Omental fat pad (tissue), 4 donors: ENCODE data around the gene CRYGD.

- PRO-cap: no peak
- RAMPAGE, long total RNA, 4 experiments: no peak in any of the 4 experiments
These were observed 14.8 kb downstream of the FZD5 start for GRCh38 chr2:207754726-207755482.

DNA sequence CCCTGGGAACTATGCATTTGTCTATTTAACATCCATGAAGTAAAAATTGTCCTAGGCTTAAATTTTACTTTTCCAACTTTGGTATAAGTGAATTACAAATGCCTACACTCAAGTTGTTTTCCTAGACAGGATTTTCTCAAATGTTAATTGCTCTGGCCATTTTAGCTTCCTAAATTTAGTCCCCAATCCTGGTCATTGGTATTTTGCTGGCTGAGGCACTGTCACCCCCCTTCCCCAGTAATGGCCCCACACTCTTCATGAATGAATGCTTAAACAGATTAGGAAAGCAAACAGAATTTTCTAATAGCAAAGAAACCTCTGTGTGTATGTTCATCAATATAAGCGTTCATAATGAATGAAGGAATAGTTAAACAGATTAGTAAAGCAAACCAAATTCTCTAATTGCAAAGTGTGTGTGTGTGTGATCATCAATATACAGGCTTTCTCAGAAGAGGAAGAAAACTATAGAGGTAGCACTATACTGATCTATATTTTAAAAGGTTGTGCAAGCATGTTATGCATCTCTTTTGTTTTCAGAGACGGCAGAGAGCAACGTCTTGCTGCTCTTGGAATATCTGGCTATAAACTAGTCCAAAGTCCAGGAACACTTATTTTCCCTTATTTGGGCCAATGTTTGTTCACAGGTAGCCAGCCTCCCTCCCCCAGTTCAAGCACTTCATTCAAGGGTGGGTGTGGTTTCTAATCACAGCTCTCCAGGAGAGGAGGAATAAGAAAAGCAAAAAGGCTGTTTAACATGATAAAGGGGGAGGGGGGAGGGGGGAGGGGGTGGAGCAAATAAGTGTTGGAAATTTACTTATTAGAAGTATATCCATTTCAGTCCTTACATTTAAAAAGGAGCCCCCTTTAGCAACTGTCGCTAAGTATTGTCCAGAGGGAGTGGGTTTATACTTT lies 4.3 kb downstream of the FZD5 start:
- PRO-cap: no peak
- RAMPAGE, long total RNA, 4 experiments: no peak in any of the 4 experiments

- PRO-cap: no peak
- RAMPAGE, long total RNA, 4 experiments: no peak in any of the 4 experiments
These were observed 2.8 kb upstream of the FZD5 start for GRCh38 chr2:207772403-207773008.

GRCh38 chr2:207802685-207803084 lies 33.0 kb upstream of the FZD5 start:
- PRO-cap: no peak
- RAMPAGE, long total RNA, 4 experiments: no peak in any of the 4 experiments

DNA sequence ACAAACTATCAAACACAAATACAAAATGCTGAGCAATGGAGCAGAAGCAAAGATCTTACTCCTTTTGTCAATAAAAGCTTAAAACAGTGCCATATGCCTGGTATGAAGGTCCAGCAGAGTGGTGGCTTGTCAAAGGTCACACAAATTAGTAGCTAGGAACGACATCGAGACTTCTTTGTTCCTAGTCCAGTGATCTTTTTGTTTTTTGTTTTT lies 76.1 kb upstream of the FZD5 start:
- PRO-cap: no peak
- RAMPAGE, long total RNA, 4 experiments: no peak in any of the 4 experiments

DNA sequence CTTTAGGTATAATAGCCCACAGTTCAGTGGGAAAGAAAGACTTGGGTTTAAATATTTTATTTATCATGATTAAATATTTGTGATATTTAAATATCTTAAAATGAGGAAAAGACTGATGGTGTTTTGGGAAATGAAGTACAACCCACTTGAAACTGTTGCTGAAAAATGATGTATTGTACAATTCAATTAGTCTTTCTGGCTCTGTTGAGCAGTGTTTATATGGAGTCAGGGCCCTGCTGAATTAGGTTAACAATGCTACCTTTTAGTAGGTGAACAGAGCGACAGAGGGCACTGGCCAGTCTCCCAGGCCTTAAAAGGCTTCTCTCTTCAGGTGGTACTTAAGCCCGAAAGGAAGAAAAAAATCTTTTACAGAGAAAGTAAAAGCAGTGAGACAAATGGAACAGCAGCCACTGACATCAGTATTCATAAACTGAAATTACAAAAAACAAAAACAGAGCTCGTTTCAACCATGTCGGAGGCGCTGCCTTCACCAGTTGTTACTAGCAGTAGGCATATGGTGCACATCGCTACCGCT lies 91.9 kb downstream of the PLEKHM3 start:
- PRO-cap: no peak
- RAMPAGE, long total RNA, 4 experiments: no peak in any of the 4 experiments

DNA sequence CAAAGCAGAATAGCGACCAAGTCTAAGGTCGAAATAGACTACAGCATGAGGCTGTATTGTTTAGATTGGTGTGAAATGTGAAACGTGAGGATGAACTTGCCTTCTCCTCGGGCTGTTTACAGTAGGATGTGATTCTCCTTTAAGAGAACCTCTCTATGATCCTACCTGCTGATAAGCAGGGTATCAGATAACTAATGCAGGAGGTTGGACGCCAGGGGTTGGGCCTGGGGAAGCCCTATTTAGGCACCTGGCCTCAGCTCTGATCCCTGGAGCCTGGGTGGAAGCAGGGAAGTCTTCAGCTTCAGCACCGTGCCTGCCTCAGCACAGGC lies 11.4 kb downstream of the CRYGD start:
- PRO-cap: no peak
- RAMPAGE, long total RNA, 4 experiments: no peak in any of the 4 experiments

DNA sequence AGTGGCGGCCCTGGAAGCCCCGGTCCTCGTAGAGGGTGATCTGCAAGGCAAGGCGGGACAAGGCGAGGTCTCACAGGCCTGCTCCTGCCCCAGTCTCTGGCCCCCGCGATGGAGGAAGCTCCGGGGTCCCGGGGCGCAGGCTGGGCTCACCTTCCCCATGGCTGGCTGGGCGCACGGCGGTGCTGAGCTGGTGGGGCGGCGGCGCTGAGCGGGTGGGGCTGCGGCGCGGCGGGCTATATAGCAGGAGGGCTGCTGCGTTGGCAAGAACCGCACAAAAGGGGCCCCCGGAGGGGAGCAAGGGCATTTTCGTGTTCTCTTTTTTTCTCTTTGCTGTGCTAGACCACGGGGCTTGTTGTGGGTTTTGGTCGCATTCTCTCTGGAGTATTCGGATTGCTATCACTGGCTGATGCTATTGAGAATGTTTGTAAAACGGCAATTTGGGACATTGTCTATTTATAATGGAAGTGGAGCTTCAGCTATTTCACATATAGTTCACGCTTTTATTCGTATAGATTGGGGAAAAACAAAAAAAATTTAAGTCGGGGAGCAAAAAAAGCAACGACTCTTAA lies at the start of gene CRYGD:
TSS of gene CRYGD (minus strand) at position 210 of the 569 bp plus-strand sequence.
- PRO-cap: no peak
- RAMPAGE, long total RNA, 4 experiments: no peak in any of the 4 experiments

- PRO-cap: no peak
- RAMPAGE, long total RNA, 4 experiments: no peak in any of the 4 experiments
These were observed 3.0 kb downstream of the C2orf80 start for GRCh38 chr2:208186964-208187163.

DNA sequence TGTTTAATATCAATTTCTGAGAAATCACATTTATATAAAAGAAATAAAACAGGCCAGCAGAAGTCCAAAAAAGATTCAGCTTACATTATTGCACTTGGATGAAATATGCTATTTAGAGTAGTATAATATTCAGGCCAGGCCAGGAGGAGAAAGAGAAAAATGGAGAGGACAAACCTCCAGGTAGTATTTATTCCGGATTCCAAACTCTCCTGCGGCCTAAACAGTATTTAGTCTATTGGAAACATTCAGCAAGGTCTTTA lies 18.7 kb downstream of the IDH1 start:
- PRO-cap: no peak
- RAMPAGE, long total RNA, 4 experiments: no peak in any of the 4 experiments

GRCh38 chr2:209301390-209301984 lies 122.4 kb upstream of the MAP2 start:
- PRO-cap: no peak
- RAMPAGE, long total RNA, 4 experiments: no peak in any of the 4 experiments

DNA sequence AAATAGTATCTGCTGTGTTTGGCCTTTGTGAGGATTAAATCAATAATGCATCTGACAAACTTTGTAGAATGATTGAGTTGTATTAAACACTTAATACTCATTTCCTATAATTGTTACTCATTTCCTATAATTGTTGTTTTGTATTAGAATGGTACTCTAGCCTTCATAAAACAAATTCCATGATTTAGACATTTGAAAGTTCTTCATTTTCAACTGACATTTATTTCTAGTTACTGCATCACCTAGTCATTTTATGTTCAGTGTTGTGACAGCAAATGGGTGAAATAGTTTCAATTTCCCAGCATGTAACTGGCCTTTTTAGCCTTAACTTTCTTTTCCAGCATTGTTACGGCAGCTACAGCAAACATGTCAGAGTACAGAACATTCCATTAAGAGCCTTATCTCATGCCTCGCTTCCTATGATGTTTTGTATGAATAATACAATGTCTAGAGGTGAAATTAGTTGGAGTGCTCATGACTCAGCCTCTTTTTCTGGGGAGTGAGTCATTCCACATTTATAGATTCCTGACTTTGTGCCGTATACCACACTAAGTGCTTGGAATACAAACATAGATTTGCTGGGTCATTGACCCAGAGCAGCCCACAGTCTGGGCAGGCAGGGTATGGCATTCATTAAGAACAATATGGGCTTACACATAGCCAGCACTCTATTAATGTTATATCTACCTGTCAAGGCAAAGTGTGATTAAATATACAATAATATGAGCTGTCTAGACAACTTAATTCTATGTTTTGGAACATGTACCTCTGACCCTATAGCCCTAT lies 72.0 kb downstream of the MAP2 start:
- PRO-cap: no peak
- RAMPAGE, long total RNA, 4 experiments: no peak in any of the 4 experiments

GRCh38 chr2:209732861-209733394 lies 38.7 kb upstream of the UNC80 start:
- PRO-cap: no peak
- RAMPAGE, long total RNA, 4 experiments: no peak in any of the 4 experiments

- PRO-cap: no peak
- RAMPAGE, long total RNA, 4 experiments: no peak in any of the 4 experiments
These were observed 2.4 kb downstream of the RPE start for GRCh38 chr2:210004850-210005319.

GRCh38 chr2:210544975-210545456 lies 11.4 kb upstream of the CPS1 start:
- PRO-cap: no peak
- RAMPAGE, long total RNA, 4 experiments: no peak in any of the 4 experiments

GRCh38 chr2:210548589-210549476 lies 7.6 kb upstream of the CPS1 start:
- PRO-cap: no peak
- RAMPAGE, long total RNA, 4 experiments: no peak in any of the 4 experiments

DNA sequence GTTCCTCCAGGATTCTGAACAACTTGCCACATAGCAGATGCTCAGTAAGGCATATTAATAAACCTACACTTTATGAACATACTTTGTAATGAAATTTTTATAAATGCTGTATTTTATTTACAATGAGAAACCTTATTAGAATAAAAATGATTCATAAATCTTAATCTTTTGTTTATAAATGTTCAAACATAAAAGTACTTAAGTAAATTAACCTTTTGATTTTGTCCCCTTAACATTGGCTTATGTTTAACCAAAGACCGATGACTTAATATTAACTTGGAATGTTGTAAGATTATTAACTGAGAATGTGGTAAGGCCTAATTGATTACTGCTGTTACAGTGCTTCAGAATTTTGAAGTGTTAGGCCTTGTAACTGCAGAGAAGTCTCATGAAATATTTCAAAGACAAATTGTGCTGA lies 5.7 kb downstream of the CPS1 start:
- PRO-cap: no peak
- RAMPAGE, long total RNA, 4 experiments: no peak in any of the 4 experiments

GRCh38 chr2:210585758-210586979 lies 29.8 kb downstream of the CPS1 start:
- PRO-cap: no peak
- RAMPAGE, long total RNA, 4 experiments: no peak in any of the 4 experiments

- PRO-cap: no peak
- RAMPAGE, long total RNA, 4 experiments: no peak in any of the 4 experiments
These were observed 290.7 kb downstream of the CPS1 start for GRCh38 chr2:210847005-210847512.

DNA sequence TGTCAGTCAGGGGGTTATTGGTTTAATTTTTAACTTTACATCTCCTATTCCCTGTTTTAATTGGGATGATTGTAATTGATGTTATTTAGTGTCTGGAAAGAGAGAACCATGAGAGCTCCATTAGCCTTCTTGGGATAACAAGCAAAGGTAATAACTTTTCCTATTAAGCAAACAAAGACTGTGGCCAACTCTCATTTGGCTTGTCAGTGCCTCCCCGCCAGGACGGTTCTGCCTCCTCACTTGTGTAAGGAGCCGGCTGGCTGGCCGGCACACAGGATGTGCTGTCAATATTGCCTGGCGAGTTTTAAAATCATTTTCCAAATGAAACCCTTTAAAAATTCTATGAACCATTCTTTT lies 898.2 kb downstream of the CPS1 start:
- PRO-cap: no peak
- RAMPAGE, long total RNA, 4 experiments: no peak in any of the 4 experiments